Diencephalon (tissue), 2 donors: ENCODE measurements around a stretch of chr6.

DNA sequence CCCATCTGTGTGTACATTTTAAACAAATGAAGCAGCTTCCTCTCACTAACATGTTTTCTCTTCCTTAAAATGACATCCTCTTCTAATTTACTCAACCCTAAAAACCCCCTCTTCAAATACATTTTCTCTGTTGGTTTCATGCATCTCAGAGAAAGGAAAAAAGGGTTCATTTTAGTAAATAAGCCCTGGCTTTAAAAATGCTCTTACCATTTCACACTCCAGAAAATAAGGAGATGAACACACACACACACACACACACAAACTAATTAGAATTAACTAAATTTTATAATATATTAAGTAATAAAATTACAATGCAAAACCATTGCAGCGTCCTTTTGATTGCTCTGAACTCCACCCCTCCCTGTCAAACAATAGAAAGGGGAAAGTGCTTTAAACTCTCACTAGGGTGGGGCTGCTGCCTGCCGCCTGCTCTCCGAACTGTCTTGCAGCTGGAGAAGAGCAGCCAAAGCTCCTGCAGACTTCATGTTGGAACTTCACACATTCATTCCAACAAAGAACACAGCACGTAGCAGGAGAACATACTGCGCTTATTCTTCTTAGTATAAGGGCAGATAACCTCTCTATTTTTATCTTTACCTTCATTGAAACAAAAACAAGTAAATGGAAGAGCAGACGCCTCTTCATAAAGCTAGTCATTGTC, 83.3 kb downstream of the GCLC start:
- RAMPAGE, long total RNA = no peak

DNA sequence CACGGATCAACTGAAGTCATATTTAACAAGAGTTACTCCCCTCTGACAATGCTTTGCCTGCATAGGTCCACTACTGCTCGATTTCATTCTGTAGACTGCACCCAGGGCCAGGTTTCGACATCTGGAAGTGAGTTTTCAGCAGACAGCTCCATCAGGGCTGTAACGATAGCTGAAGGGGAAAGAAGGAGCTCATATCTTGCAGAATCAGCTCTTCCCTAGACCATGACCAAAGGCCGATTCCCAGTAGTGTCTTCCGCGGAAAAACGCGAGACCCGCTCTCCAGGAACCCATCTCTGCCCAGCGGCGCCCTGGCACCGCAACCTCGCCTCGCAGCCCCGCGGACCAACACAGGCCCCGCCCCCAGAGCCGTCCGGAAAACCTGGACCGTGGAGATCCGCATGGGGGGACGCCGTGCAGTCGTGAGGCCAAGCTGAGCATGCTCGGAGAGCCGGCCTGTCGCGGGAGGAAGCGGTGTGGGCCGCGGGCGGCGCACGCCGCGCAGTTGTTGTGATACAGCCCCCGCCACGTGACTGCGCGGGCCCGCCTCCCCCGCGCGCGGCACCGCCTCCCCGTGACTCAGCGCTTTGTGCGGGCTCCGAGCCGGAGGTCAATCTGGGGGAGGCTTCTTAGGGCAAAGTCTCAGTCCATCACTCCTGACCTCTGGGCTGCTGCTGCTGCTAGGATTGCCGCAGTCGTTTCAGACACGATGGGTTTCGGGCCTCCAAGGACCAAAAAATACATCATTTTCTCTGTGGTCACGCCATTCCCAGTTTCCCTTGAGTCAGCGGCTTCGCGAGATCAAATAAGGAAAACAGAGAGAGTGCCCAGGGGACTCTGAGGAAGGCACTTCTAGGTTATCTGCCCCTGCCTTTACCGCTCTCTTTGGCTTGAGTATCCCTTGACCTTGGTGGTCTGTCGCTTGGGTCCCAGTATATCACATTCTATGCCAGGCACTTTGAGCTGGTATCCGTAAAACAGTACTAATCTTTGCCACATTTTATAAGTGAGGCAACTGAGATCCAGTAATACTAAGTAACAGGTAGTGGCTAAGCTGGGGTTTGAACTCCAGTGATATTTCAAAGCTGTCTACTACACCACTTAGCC, 3.1 kb upstream of the GCLC start:
- RAMPAGE, long total RNA = no peak

DNA sequence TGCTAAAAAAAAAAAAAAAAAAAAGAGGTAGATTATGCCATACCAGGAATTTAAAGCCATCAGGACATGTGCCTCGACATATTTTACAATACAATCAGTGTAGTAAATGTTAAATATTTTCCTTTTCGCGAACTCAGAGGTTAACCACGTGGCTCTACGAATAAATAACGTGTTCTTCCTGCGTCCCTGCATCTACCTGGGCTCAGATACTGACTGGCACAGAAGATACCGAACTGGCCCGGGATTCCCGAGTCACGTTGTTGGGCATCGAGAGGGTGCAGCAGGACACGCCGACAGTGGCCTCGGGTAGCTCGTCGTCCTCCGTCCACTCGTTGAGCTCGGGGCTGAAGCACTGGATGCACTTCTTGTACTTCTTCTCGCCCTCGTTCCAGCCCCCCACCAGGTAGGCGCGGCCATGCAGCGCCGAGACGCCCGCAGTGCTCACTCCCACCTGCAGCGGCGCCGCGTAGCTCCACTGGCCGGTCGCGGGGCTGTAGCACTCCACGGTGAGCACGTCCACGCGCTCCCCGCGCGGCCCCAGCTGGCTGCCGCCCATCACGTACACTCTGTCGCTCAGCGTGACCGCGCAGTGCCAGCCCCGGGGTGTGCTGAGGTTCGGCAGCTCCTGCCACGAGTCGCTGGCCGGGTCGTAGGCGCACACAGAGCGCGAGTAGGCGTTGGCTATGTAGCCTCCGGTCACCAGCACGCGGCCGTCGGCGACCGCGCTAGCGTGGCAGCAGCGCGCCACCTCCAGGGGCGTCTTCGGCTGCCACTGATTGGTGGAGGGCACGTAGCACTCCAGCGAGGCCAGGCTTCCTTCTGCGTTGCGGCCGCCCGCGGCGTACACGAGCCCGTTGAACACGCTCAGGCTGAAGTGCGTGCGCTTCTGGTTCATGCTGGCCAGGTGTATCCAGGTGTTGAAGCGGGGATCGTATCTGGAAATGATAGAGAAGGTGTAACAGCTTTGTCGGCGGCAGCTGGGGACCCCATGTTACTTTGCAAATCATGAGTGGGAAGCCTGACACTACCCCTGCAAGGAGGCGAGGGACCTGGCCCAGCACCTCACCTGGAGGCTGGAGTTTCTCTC, 13.8 kb downstream of the KLHL31 start:
- RAMPAGE, long total RNA = no peak

- RAMPAGE, long total RNA = no peak
These were observed 21.0 kb upstream of the KLHL31 start for GRCh38 chr6:53686548-53687041.

GRCh38 chr6:53792681-53793162, 2.1 kb upstream of the LRRC1 start:
- RAMPAGE, long total RNA = no peak

DNA sequence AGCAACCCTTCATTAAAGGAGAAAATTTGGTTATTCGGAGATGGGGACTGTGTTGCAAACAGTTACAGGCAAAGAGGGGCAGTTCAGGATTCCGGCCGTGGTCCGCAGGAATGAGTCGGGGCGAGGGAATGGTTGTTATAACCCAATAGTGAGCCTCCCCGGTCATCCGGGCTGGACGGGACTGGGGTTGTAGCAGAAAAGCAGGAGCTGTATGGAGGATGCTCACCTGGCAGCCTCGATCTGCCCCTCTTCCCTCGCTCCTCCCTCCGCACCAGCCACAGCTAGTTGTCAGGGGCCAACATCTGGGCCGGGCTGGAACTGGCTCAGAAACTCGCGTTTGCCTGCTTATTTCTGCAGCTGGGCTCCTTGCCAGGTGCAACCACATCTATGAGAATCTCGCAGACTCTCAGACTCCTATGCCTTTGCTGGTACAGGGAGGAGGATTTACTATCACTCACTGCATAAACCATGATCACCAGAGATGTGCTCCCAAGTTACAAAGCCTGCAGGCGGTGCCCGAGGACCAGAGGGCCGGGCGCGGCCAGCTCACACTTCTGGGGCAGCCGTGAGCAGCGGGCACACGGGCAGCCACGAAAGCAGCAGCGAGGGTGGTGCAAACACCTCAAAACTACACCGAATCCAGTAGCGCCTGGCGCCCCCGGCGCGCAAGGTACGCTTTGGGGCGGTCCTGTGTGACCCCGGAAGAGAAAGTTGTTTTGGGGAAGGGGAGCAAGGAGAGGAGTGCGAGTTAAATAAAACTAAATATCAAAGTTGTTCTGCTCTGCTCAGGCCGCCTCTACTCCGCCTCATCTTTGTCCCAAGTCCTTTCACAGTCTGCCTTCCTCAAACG, 633 bp upstream of the LRRC1 start:
- RAMPAGE, long total RNA = no peak

- RAMPAGE, long total RNA = no peak
These were observed 61.4 kb downstream of the LRRC1 start for GRCh38 chr6:53856008-53856819.

DNA sequence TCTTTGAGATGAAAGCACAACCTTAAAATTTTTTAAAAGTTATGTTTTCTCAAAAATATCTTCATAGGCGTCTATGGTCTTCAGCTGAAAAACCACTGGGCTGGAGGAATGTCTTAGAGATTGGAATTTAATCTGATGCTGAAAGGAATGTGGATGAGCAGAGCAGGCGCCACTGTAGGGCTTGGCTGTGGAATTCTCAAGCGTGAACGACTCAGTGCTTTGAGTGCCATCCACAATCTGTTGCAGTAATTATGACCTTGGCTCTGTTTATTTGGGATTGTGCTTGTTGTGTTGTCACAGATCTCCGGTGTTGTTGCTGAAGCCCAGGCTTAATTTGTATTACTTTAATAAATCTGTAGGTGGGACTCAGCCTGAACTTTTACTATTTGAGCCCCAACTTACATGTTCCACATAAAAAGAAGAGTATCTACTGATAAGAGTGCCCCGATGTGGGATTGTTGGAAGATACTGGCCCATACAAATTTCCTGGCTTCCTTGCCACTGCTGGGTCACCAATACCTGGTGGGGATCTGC, 149.2 kb upstream of the MLIP start:
- RAMPAGE, long total RNA = no peak

DNA sequence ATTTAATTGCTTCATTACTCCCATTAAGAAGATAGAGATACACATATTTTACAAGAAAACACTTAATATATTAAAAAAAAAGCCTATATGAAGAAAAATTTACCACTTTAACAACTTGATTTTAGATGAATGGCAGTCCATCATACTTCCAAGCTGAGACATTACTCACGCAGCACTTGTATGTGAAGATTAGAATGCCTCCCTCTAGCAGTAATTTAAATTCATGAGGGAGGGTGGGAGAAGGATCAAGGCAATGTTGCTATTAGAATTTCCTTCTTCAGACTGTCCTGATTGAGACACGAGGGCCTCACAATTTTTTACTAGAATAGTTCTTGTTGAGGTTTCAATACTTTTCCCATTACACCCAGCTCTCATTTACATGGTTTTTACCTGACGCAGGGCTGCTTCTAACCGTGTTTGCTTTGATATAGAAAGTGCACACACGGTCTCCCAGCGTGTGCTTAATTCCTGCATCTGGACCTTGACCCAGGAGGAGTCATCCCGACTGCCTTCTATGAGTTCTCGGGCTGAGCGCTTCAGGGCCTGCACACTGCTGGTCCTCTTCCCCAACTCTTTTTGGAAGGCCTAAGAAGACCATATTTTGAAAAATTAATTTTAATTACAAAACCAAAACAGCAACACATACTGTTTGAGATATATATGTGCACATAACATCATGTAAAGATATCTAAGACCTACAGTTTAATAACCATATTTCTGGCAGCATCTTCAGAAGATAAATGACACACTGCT, 235.1 kb upstream of the COL21A1 start:
- RAMPAGE, long total RNA = no peak

- RAMPAGE, long total RNA = no peak
These were observed 261.0 kb upstream of the COL21A1 start for GRCh38 chr6:56508348-56508895.

DNA sequence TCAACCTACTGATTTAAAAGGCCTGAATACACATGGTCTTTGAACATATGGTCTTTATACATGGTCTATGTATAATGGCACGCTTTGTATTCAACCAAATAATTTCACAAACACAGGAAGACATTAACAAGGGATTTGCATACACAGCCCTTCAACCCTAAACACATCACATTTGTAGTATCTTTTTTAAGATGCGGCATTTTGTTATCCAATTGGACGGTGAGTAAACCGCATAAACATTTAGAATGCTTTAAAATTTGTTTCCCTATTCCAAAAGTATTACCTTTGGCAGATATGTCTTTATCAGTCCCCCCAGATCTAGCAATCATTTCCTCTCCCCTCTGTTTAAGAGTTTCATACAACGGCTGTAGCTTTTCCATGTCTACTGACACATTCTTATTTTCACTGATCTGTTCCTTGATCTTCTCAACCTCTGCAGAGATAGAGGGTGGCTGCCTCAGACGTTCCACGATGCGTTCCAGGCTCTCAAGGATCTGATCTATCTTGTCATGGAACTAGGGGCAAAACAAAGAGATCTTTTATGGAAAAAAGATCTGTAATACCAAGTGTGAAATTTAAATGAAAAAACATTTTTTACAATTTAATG, 262.1 kb upstream of the COL21A1 start:
- RAMPAGE, long total RNA = no peak

GRCh38 chr6:56516963-56517796, 269.8 kb upstream of the COL21A1 start:
- RAMPAGE, long total RNA = no peak

DNA sequence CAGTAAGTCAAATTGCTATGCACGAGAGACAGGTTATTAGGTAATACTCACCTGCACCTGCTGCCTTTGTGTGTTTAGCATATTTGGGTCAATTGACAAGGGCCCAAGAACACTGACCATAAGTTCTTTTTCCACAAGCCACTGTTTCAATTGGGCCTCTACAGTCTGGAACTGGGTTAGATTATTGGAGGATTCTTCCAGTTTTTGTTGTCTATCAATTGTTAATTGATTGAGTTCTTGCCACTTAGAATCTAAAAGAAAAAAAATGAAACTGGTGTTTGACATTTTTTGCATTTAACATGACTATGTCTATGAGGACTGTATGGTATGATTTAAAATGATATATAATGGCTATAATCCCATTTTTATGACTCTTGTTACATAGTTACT, 309.9 kb upstream of the COL21A1 start:
- RAMPAGE, long total RNA = no peak

DNA sequence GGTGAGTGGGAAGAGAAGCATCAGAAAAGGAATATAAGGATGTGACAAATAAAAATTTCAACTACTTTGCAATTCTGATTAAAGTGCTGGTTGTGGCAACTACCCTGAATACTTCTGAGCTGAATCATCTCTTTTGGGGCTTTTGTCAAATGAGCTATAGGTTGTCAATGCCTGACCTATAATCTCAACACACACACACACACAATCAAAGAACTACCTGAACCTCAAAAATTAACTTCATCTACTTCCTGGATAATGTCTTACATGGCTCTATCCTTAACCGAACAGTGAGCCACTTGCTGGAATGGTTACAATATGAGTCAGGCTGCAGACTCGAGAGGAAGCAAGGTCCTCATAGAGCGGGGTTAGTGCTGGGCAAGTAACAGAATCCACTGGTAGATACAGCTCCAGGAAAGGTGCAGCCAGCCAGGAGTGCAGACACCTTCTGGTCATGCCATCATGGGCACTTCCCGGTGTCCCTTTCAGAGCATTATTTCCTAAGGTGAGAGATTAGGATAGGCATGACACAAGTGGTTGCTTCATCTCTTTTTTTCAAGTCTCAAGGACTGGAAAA, 241.3 kb downstream of the DST start:
- RAMPAGE, long total RNA = no peak

GRCh38 chr6:56955725-56956269, 890 bp downstream of the BEND6 start:
- RAMPAGE, long total RNA = no peak

- RAMPAGE, long total RNA = no peak
These were observed 1.4 kb downstream of the BAG2 start for GRCh38 chr6:57173629-57173862.

DNA sequence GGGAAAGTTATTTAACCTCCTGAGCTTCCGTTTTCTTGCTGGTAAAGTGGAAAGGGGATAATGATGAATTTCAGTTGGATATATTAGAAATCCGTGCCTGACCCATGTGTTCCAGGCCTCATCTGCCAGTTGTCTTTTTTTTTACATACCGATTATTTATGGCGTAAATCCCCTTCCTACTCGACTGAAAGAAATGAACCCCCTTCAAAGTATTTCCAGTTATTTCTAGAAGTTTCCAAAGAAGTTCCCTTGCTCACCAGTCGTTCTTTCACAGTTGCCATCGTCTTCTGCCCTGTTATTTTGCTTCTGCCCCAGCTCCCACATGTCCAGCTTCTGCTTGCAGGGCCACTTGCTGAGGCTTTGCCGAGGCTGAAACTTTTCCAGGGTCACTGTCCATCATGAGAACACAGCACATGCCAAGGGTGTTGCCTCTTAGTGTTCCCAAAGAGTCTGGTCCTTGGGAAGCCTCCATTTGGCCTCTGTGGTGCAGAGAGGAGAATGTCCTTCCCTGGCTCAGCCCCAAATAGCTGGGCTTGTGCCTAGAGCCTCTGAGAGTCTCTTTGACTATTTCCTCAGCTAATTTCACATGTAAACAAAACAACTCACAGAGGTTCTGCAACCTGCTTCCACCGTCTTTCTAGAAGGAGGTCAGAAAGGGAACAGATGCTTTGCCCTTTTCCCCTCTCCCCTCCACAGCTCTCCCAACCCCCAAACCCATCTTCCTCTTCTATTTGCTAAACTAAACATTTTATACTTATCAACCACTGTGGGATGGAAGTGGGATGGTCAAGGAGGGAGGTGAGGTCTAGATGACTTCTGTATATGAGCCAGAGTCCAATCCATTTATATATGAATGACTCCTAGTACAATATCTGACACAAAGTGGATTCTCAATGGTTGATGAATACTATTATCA, 40.3 kb upstream of the RAB23 start:
- RAMPAGE, long total RNA = no peak

DNA sequence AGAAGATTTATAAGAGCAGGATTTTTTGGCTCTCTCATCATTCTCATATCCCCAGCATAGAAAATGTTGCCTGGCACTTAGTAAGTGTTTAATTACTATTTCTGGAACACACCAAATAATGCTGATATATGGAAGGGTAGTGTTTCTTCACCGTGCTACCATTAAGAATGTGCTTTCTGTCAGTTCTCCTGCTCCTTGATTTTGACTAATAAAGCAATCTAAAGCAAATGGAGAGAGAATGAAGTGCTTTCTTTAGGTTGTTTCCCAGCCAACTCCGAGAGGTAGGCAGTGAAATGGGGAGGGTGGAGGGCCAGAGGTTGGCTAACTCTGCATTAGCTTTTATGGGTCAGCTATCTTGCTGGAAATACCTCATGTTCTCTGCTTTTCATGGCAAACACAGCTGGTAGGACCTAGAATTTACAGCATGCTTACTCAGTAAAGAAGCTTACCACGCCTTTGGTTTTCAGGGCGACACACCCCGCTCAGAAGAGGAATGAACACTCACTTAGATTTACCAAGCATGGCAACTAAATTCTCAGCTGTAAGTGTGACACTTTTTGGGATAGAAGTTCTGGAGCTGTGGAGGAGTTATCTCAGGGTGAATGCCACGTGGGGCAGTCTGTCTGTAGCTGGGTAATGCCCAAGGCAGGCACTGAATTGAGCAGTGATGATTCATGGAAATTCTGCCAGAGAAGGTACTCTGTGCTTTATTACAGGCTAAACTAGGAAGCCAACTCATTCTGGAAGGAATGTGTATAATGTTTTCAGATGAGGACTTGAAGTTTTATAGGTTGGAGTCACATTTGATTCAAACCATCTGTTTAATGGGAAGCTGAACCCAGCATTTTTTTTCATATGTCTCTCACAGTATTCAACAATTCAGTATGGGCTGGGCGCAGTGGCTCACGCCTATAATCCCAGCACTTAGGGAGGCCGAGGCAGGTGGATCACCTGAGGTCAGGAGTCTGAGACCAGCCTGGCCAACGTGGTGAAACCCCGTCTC, 3.8 kb upstream of the PRIM2 start:
- RAMPAGE, long total RNA = no peak

DNA sequence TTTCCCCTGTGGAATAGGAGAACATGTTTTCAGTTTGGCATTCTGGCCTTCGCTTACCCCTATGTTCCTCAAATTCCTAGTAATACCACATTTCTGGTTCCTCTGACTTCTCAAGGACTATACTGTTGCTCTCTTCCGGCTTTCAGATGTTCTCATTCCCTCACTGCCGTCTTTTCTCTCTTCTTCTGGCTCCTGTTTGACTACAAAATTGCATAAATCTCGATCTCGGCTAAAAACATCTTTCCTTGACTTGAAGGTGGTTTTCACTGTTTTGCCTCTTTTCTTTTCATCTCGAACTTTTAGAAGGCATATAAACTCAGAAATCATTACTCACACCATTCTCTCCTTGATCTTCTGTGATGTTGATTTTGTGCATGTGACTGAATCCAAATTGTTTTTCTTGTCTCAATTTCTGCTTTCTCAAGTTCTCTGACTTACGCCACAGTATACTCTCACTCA, 71.9 kb upstream of the KHDRBS2 start:
- RAMPAGE, long total RNA = no peak

DNA sequence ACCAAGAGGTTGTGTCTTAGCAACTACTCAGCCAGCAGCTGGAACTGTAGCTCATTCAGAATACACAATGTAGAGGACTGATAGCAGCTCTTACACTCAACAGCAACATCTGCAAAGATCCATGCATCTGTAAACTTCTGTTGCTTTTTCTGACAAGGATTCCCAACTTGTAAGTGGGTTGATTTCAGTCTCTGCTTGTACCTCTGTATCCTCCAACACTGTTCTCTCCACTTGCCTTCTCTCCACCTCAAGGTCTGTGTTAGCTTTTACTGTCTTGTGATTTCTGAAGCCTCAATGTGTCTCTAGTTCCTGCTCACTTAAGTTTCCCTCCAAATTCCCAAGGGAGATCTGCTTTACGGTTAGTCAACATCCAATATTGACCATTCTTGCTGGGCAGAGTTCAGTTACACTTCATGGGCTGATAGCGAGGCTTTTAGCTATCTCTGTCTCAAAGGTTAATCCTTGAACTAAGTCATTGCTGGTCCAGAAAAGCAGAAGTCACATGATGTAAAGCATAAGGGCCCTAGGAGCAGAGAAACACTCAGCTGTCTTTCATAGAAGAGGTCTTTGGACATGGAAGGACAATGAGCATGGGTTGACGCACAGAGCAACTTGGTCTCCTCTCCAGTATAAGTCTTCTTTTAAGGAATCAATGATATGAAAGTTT, 71.7 kb upstream of the LGSN start:
- RAMPAGE, long total RNA = no peak